ENCODE measurements around a stretch of chr1.

GRCh38 chr1:61461756-61462400, 263.1 kb downstream of the TM2D1 start:
- PRO-cap, 2 experiments: no peak in any of the 2 experiments

DNA sequence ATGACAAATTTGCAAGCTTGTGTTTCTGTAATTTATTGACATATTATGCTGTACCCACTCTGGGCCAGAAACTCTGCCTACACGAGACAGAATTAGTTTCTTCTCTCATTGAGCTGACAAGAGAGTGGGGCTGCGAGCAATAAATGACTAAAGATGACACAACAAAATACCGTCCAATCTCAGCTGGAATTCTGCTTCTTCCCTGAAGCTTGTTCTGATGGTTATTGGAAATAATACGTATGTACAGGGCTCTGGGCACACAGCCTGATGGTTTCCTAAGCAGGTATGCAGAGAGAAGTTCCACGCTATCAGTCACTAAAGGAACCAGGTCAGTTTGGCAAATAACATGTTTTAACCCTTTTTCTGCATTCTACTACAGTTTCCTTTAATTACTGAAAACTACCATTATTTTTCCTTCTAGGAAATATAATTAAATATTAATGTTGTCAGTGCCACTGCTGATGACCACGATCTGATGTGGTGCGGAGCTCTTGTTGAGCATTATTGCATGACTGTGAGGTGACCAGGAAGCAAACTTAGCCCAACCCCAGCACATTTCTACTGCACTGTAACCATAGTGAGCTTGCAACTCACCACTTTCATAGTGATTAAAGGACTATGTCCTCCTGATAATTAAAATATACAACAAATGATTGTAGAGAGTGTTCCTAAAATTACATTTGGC, 221.4 kb upstream of the L1TD1 start:
- PRO-cap, 2 experiments: no peak in any of the 2 experiments

GRCh38 chr1:62336886-62337445, 17.7 kb upstream of the KANK4 start:
- PRO-cap, 2 experiments: no peak in any of the 2 experiments

- PRO-cap, 2 experiments: no peak in any of the 2 experiments
Measured at GRCh38 chr1:62596773-62597309, 479 bp upstream of the ANGPTL3 start.

- PRO-cap, 2 experiments: peak in 2 of 2 experiments; most common plus-strand start chr1:62687463 (in 2)
Measured at GRCh38 chr1:62687371-62688053, 674 bp downstream of the DOCK7 start.

DNA sequence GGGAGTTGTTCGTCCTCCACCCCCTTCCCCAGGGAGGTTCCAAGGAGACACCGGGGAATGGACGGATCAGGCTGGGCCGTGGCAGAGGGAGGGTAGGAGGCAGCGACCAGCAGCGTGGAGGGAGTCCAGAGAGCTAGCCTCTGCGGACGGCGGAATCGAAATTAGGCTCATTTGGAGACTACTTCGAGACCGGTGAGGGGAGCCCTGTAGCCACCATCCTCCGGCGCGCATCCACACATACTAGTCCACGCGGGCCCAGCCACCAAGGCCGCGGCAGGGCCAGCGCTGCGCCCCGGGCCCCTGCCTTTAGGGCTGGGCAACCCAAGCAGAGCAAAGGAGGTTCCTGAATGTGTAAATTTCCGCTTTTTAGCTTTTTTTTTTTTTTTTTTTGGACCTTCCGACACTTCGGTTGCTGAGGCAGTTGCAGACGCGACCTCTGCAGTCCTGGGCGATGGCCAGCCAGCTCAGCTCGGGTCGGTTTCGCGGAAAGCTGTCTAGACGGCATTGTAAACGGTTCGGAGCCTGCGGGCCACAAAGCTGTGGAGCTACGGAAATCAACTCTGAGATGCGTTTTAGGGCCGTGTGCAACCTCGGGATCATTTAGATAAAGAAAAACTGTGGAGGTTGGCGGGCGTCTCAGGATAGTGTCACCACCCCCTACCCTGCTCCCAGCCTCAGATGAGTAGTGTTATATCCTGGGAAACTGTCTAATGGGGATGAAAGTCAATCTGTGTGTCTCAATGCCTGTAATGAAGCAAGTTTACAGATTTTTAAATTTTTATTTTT, 2.1 kb upstream of the FOXD3 start:
- PRO-cap, 2 experiments: no peak in any of the 2 experiments

GRCh38 chr1:63323116-63323961, 972 bp downstream of the FOXD3 start:
- PRO-cap, 2 experiments: no peak in any of the 2 experiments

- PRO-cap, 2 experiments: no peak in any of the 2 experiments
Measured at GRCh38 chr1:63327353-63328018, 5.1 kb downstream of the FOXD3 start.

DNA sequence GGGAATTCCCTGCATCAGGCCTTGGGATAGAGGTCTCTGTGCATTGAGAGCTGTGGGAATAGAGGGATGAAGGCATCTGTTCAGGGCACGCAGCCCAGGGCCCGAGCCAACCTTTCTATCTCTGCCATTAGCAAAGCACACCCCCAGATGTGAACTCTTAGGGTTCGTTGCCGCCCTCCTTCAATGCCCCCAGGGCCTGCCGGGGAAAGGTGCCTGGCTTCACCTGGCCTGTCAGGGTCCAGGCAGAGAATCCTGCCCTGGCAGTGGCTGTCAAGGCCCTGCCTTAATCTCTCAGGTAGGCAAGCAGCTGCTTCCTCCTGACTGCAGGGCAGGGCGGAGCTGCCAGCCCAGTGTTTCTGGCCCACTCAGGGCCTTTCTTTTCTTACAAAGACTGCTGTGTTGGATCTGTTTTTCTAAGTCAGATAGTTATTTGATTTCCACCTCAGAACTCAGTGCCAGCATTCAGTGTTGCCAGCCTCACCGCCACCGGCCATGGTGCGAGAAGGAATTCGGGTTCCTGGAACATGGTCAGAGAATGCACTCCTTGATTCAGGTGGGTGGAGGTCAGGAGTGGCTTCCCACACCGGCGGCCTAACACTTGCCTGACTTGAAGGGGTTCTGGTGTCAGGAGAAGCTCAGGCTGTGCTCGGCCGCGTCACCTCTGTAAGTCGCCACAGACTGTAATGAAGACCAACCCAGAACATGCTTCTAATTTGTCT, 76.2 kb downstream of the PGM1 start:
- PRO-cap, 2 experiments: no peak in any of the 2 experiments

- PRO-cap, 2 experiments: no peak in any of the 2 experiments
Measured at GRCh38 chr1:63703126-63704145, 70.4 kb upstream of the ROR1 start.

- PRO-cap, 2 experiments: no peak in any of the 2 experiments
Measured at GRCh38 chr1:63796441-63797403, 22.9 kb downstream of the ROR1 start.

GRCh38 chr1:64469134-64469448, 838 bp upstream of the CACHD1 start:
- PRO-cap, 2 experiments: no peak in any of the 2 experiments

GRCh38 chr1:64664266-64664890, 80.5 kb upstream of the RAVER2 start:
- PRO-cap, 2 experiments: no peak in any of the 2 experiments

DNA sequence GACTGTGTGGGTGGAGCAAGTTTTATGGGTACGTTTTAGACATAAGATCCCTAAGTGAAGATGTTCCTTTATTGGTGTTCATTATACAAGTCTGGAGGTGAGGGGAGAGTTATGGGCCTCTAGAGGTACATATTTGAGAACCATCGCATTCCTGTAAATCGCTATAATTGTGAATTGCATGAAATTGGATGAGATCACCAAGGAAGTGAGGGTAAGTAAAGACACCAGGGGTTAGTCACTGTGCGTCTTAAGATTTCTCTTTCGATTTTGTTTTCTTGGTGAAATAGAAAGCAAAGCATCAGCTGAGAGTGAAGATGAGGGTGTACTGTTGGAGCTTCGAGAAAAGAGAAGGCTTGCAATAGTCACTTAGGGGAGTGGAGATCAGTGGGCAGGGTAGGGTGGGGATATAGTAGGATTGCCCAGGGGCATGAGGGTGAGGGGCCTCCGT, 82.1 kb downstream of the RAVER2 start:
- PRO-cap, 2 experiments: peak in 2 of 2 experiments; most common plus-strand start position 293 of the sequence (in 2); most common minus-strand start position 169 of the sequence (in 2)

DNA sequence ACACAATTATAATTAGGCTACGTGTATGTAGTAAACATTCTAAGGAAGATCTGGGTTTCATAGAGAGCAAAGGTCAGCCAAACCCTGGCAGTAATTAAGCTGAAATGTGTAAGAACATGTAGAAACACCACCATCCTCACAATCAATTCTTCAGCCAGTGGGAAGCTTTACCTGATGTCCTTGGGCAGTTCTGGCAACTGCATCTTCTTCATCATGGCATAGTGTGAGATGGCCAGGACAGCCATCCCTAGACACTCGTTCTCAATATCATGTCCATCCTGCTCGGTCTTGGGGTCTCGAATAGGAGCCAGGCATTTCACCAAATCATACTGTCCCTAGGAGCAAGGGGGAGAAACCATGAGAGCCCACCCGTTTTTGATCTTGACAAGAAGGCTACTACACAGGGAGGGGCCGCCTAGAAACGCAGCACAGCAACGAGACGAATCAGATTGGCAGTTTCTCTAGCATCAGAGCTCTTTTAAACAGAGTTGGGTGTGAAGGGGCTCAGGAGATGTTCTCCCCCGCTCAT, 97.1 kb downstream of the JAK1 start:
- PRO-cap, 2 experiments: no peak in any of the 2 experiments

DNA sequence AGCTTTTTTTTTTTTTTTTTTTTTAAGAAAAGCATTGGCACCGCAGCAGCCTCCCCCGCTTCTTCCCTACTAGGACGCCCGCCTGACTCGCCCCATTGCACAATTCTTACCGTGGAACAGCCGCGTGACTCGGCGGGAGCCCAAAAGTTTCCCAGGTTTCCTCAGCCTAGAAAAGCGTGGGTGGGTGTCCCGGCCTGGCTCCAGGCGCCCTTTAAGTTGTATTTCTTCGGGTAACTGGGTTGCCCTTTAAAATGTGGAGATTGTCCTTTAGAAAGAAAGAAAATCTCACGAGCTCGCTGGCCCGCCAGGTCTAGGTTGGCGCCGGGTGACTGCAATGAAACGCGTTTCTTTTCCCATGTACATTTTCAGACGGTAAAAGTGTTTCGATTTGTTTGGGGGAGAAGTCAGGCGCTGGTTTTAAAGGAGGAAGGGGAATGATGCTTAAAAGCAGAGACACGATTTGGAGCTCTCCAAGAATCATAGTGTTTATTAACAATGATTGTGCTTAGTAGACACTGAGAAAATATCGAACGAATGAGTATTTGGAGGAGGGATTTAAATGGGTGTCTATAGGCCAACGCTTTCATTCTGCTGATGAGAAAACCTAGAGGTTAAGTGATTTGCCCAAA, 36.8 kb upstream of the JAK1 start:
- PRO-cap, 2 experiments: peak in 1 of 2 experiments; most common minus-strand start position 336 of the sequence (in 1)

DNA sequence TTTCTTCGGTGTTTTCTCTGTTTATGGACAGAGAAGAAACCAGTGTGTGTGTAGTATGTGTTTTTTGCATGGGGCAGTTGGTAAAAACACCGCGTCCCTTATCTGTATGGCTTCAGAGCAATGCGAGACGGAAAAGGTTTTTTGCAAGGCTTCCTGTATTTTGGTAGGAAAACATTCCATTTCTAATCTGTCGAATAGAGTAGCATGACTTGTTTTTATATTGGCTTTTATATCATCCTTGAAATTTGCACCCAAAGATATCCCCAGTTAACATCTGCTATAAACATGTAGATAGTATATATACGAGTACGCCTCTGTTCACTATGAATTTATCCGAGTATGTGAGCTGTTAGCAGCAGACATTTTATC, 813 bp downstream of the LEPR start:
- PRO-cap, 2 experiments: no peak in any of the 2 experiments

DNA sequence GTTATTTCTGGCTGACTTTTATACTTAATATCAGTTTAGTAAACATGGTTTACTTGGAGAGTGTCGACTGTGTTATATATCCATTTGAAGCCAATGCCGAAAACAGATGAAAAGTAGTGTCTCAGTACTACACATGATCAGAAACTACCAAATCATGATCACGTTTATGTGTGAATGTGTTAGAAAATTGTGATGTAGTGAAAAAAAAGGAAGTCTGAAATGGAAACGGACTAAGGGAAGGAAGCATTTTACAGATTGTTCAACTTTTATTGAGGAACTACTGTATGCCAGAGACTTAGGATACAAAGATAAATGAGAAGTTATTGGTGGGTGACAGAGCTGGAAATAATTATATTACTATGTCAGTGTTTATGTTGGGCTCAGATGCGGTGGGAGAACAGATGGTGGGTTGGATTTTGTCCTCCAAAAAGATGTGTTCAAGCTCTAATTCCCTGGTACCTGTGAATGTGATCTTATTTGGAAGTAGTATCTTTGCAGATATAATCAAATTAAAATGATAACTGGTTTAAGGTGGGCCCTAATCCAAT, 1.3 kb downstream of the LEPR start:
- PRO-cap, 2 experiments: no peak in any of the 2 experiments

DNA sequence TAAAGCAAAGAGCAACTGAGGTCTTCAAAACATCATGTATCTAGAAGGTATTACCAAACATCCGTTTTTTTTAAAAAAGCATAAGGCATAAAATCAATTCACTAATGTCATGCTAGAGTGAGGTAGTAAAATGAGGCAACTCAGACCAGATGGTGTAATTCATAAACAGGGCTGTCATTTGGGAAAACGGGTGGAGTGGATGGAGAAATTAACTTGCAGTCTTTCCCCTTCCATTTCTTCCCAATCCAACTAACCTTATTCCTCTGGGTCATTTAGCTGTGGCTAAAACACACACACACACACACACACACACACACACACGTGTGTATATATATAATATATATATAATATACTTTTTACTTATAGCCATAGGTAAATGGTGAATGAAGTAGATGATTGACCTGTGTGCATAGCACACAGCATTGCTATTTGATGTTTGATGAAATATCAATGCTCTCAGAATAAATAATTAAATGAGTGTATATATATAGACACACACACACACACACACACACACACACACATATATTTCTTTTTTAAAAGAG, 51.7 kb downstream of the LEPR start:
- PRO-cap, 2 experiments: no peak in any of the 2 experiments

GRCh38 chr1:65512375-65512826, 91.9 kb downstream of the LEPR start:
- PRO-cap, 2 experiments: no peak in any of the 2 experiments